ENCODE measurements around the genes STARD3, PNMT and THRA.

DNA sequence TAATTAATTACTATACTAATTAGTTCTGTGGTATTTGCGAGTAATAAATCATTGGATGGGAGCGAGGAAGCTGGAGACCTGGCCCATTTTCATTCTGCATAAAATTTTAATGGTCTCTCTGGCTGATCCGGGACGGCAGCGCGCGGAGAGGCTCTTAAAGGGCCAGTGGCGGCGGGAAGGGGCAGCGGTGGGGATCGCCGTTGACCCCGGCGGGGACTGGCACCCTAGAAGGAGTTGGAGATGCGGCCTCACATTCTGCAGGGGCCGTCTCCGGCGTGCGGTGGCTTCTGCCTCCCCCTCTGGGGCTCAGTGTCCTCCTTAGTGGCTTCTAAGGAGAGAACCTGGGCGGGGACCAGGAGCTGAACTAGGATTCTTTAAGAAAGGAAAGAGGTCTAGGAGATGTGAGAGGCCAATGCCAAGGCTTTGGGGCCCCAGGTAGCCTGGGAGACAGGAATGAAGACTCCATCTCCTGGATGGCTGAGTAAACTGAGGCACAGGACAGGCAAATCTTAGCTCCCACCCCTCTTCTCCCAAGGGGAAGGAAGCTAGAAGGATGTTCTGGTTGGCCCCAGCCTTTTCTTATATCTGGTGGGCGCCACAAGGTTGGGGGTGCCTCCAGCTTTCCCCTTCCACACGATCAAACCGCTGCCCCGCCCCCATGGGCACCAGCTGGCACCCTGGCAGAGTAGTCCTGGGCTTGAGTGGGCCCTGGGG, 8.1 kb upstream of the PPP1R1B start:
- PRO-cap, 4 experiments: no peak in any of the 4 experiments
- RAMPAGE, long total RNA, 4 experiments: no peak in any of the 4 experiments

DNA sequence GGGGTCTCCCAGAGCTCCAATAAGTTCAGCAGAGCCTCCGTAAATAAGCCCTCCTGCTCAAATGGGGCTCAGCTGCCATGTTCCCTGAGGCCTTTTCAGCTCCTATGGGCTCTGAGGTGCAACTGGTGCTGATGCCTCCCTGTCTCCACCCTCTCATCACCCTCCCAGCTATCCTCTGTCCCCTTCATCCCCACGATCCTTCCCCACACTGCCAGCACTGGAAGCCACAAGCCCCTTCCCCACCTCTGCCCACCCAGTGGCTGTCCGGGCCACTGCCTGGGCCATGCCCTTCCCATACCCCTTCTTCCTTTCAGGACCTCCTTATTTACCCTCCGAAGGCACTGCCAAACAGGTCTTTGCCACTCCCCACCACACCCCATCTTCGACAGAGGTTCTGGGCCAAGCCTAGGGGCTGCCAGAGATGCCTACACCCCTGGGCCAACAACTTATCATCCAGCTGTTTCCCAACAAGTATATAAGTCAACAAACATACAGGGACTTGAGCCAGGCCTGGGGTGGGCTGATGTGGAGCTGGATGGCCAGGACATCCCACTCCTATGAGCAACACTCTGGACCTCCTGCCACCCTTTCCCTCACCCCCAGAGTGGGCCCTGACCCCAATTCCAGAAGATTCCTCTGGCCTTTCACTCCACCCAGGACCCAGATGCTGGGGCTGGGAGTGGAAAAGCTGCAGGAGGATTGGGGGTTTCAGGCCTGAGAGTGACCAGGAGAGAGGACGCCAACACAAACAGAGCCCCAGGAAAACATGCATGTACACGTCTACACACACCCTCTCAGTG, 1.5 kb upstream of the PPP1R1B start:
- PRO-cap, 4 experiments: no peak in any of the 4 experiments
- RAMPAGE, long total RNA, 4 experiments: no peak in any of the 4 experiments

- PRO-cap, 4 experiments: no peak in any of the 4 experiments
- RAMPAGE, long total RNA, 4 experiments: no peak in any of the 4 experiments
These were observed 4.6 kb upstream of the STARD3 start for GRCh38 chr17:39631990-39633077.

- PRO-cap, 4 experiments: peak in 4 of 4 experiments; most common plus-strand start chr17:39637165 (in 3); most common minus-strand start chr17:39637020 (in 4)
- RAMPAGE, long total RNA, 4 experiments: start-site peak on the plus strand in 4 of 4 experiments, at chr17:39637104-39637208 at its widest, 335 to 890 reads per replicate
These were observed at the start of gene STARD3 for GRCh38 chr17:39636907-39638098. Gene STARD3, plus strand, starts transcription at chr17:39637144.

GRCh38 chr17:39660113-39660646, 5.0 kb upstream of the TCAP start:
- PRO-cap, 4 experiments: no peak in any of the 4 experiments
- RAMPAGE, long total RNA, 4 experiments: no peak in any of the 4 experiments

GRCh38 chr17:39662964-39663672, 2.0 kb upstream of the TCAP start:
- PRO-cap, 4 experiments: no peak in any of the 4 experiments
- RAMPAGE, long total RNA, 4 experiments: no peak in any of the 4 experiments

DNA sequence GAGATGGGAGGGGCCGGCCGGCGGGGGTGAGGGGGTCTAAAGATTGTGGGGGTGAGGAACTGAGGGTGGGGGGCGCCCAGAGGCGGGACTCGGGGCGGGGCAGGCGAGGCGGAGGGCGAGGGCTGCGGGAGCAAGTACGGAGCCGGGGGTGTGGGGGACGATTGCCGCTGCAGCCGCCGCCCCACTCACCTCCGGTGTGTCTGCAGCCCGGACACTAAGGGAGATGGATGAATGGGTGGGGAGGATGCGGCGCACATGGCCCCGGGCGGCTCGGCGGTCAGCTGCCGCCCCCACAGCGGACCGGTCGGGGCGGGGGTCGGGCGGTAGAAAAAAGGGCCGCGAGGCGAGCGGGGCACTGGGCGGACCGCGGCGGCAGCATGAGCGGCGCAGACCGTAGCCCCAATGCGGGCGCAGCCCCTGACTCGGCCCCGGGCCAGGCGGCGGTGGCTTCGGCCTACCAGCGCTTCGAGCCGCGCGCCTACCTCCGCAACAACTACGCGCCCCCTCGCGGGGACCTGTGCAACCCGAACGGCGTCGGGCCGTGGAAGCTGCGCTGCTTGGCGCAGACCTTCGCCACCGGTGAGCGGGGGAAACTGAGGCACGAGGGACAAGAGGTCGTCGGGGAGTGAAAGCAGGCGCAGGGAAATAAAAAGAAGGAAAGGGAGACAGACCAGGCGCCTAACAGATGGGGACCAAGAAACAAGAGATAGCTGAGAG, at the start of gene PNMT:
PNMT (plus strand) TSS at position 355 of the 717 bp plus-strand sequence.
- PRO-cap, 4 experiments: no peak in any of the 4 experiments
- RAMPAGE, long total RNA, 4 experiments: no peak in any of the 4 experiments

DNA sequence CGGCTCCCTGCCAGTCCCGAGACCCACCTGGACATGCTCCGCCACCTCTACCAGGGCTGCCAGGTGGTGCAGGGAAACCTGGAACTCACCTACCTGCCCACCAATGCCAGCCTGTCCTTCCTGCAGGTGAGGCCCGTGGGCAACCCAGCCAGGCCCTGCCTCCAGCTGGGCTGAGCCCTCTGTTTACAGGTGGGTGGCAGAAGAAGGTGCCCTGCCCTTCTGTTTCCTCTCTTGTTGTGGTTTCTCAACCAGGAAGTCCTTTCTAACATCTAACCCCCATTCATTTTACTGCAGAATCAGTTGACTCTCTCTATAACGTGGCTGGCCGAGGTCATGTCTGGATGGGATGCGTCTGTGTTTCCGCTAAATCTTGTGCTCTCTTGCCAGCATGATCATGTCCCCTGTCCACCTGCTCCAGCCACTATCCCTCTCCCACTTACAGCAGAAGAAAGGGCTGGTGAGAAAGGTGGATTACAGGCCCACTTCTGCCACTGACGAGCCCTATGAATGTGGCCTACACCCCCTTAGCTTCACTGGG, 7.2 kb downstream of the ERBB2 start:
- PRO-cap, 4 experiments: no peak in any of the 4 experiments
- RAMPAGE, long total RNA, 4 experiments: no peak in any of the 4 experiments

GRCh38 chr17:39708786-39709469, 9.1 kb downstream of the ERBB2 start:
- PRO-cap, 4 experiments: no peak in any of the 4 experiments
- RAMPAGE, long total RNA, 4 experiments: no peak in any of the 4 experiments

DNA sequence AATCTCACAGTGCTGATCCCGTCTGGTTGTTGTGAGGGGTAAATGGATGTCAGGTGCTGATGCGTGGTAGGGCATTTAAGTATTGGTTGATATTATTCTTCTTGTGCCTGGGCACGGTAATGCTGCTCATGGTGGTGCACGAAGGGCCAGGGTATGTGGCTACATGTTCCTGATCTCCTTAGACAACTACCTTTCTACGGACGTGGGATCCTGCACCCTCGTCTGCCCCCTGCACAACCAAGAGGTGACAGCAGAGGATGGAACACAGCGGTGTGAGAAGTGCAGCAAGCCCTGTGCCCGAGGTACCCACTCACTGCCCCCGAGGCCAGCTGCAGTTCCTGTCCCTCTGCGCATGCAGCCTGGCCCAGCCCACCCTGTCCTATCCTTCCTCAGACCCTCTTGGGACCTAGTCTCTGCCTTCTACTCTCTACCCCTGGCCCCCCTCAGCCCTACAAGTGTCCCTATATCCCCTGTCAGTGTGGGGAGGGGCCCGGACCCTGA, 11.9 kb downstream of the ERBB2 start:
- PRO-cap, 4 experiments: no peak in any of the 4 experiments
- RAMPAGE, long total RNA, 4 experiments: no peak in any of the 4 experiments

GRCh38 chr17:39755143-39755420, 17.3 kb downstream of the GRB7 start:
- PRO-cap, 4 experiments: no peak in any of the 4 experiments
- RAMPAGE, long total RNA, 4 experiments: no peak in any of the 4 experiments

GRCh38 chr17:39755820-39756599, 18.3 kb downstream of the GRB7 start:
- PRO-cap, 4 experiments: peak in 3 of 4 experiments; most common plus-strand start chr17:39756263 (in 2); most common minus-strand start chr17:39756028 (in 2)
- RAMPAGE, long total RNA, 4 experiments: no peak in any of the 4 experiments

DNA sequence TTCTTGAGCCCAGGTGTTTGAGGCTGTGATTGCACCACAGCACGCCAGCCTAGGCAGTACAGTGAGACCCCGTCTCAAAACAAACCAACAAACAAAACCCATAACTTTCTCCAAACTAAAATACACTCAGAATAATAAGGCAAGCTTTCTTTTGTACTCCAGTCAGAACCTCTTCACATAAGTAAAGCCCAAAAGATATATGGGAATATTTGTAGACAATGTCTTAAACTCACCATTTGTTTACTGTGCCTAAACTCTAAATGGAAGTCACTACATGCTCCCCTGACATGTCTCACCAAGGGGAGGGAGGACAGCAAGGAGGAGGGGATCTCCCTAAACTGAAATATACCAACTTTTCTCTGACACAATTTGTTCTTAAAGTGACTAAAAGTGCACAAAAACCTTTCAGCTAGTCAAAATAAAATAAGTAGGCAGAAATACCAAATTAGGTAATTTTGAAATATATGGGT, 38.5 kb downstream of the GRB7 start:
- PRO-cap, 4 experiments: no peak in any of the 4 experiments
- RAMPAGE, long total RNA, 4 experiments: no peak in any of the 4 experiments

- PRO-cap, 4 experiments: no peak in any of the 4 experiments
- RAMPAGE, long total RNA, 4 experiments: no peak in any of the 4 experiments
These were observed 55.2 kb downstream of the GRB7 start for GRCh38 chr17:39792939-39793354.

- PRO-cap, 4 experiments: no peak in any of the 4 experiments
- RAMPAGE, long total RNA, 4 experiments: no peak in any of the 4 experiments
These were observed 16.6 kb downstream of the LRRC3C start for GRCh38 chr17:39943973-39944606.

- PRO-cap, 4 experiments: peak in 1 of 4 experiments; most common minus-strand start chr17:40027022 (in 1)
- RAMPAGE, long total RNA, 4 experiments: no peak in any of the 4 experiments
These were observed 11.5 kb downstream of the CSF3 start for GRCh38 chr17:40026578-40027364.

GRCh38 chr17:40062629-40063596, at the start of gene THRA:
Gene THRA, plus strand, starts transcription at chr17:40062965.
- PRO-cap, 4 experiments: peak in 4 of 4 experiments; most common plus-strand start chr17:40063384 (in 4); most common minus-strand start chr17:40062828 (in 3)
- RAMPAGE, long total RNA, 4 experiments: no peak in any of the 4 experiments

GRCh38 chr17:40089002-40090098, 11.0 kb downstream of the NR1D1 start:
- PRO-cap, 4 experiments: no peak in any of the 4 experiments
- RAMPAGE, long total RNA, 4 experiments: no peak in any of the 4 experiments

GRCh38 chr17:40123988-40124218, 2.1 kb downstream of the MSL1 start:
- PRO-cap, 4 experiments: no peak in any of the 4 experiments
- RAMPAGE, long total RNA, 4 experiments: no peak in any of the 4 experiments

DNA sequence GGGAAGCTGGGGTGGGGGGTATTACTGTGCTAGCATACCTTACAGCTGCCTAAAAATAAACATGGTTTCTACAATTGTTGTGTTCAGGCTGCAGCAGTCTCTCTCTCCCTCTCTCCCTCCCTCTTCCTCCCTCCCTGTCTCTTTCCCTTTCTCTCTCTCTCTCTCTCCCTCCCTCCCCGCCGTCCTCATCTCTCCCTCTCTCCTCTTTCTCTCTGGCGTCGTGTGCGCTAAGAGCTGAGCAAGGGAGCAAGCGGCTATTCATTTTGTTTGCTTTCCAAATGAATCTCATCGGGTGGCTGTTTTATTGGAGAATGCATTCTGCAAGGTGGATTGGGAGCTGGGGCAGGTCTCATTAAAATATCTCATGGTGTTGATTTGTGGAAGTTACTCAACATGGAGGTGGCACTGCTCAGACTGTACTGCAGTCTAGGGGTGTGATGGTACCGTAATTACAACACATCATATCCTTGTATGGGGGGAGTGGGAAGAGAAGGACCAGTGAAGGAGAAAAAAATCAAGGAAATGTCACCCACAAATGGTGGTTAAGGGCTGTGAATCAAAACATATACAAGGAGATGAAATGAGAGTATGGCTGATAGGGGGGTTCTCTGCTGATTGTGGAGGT, 2.6 kb downstream of the MSL1 start:
- PRO-cap, 4 experiments: no peak in any of the 4 experiments
- RAMPAGE, long total RNA, 4 experiments: no peak in any of the 4 experiments